Rectum (tissue), 1 donor: ENCODE measurements around the genes PROKR1 and ARHGAP25.

- PRO-cap: no peak
These were observed 405.0 kb downstream of the MEIS1 start for GRCh38 chr2:66839712-66840546.

- PRO-cap: no peak
These were observed 167.2 kb downstream of the C1D start for GRCh38 chr2:67895614-67895959.

GRCh38 chr2:68216337-68217333 lies 35.7 kb downstream of the PPP3R1 start:
- PRO-cap: no peak

- PRO-cap: no peak
These were observed 28.1 kb upstream of the PPP3R1 start for GRCh38 chr2:68280362-68280871.

- PRO-cap: no peak
These were observed 26.1 kb downstream of the PLEK start for GRCh38 chr2:68391139-68391620.

DNA sequence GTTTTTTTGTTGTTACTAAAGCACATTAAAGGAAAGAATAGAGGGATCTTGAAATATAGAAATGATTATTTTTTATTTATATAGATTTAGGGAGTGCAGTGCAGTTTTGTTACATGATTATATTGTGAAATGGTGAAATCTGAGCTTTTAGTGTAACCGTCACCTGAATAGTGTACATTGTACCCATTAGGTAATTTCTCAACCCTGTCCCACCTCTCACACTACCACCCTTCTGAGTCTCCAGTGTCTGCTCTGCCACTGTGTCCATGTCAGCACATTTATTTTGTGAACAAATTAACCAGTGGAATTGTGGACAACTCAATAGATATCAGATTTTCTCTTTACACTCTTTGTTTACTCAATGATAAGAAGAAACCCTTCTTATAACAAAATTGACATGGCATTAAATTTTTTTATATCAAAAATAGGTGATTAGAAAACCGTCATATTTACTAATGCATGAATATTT lies 24.2 kb downstream of the APLF start:
- PRO-cap: no peak

DNA sequence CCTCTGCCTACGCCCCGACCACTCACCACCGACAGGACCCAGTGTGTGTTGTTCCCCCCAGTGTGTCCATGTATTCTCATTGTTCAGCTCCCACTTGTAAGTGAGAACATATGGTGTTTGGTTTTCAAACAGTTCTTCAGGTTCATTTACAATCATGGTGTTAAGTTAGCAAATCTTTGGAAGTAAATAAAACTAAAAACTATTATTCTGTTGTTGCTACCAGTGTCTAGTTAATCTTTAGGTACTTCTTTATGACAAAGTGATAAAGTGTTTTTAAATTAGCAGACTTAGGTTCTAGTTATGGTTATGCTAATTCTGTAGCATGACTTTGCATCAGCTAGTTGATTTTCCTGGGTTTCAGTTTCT lies 84.6 kb upstream of the PROKR1 start:
- PRO-cap: no peak

DNA sequence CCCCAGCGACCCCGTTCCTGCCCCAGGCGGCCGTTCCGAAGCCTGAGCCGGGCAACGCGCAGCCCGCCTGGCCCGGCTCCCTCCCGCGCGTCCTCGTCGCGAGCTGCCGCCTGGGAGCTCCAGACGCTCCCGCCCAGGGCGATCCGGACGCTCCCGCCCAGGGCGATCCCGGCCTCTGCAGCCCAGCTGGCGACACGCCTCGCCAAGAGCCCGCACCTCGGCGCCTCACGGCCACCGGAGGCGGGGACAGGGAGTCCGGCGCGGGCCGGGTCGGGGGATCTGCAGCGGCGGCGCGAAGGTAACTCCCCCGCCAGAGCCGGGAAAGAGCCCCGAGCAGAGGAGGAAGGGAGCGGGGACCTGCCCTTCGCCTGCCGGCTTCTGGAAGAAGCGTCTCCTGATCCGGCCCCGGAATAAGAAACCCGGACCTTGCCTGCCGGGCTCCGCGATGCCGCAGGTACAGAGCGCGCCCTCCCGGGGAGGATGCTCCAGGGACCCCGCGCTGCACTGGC lies at the start of gene PROKR1:
Gene PROKR1, plus strand, starts transcription at position 185 of the 509 bp plus-strand sequence.
- PRO-cap: no peak

GRCh38 chr2:68734537-68735634 lies at the start of gene ARHGAP25:
TSS of gene ARHGAP25 (plus strand) at chr2:68734811.
- PRO-cap: bidirectional peak, plus-strand start at chr2:68735115, minus-strand start at chr2:68734834; bidirectional peak, plus-strand start at chr2:68735375, minus-strand start at chr2:68735290

DNA sequence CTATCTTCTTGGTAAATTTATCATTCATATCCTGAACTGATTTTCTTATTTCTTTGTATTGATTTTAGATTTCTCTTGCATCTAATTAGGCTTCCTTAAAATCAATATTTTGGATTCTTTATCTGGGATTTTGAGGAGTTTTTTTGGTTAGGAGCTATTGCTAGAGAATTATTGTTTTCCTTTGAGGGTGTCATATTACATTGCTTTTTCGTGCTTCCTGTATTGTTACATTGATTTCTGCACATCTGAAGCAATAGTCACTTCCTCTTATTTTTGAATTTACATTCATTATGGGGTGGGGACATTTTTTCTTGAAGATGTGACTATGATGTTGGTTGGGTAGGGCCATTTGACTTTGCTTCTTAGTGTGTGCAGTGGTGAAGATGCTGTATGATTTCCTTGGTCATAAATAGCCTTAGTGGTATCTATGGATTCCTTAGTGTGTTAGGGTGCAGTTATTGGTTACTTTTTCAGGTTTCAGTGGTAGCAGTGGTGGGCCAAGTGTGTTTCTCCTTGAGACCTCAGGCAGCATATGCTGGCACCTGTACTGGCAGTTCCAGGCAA lies 61.7 kb downstream of the ARHGAP25 start:
- PRO-cap: no peak

GRCh38 chr2:68813163-68814082 lies 57.8 kb downstream of the BMP10 start:
- PRO-cap: no peak

- PRO-cap: unidirectional peak, minus-strand start at chr2:69149841
These were observed 136.7 kb downstream of the ANTXR1 start for GRCh38 chr2:69149445-69150254.

- PRO-cap: no peak
These were observed 140.5 kb downstream of the ANTXR1 start for GRCh38 chr2:69153487-69153956.

- PRO-cap: no peak
These were observed 158.5 kb downstream of the ANTXR1 start for GRCh38 chr2:69171345-69171943.

DNA sequence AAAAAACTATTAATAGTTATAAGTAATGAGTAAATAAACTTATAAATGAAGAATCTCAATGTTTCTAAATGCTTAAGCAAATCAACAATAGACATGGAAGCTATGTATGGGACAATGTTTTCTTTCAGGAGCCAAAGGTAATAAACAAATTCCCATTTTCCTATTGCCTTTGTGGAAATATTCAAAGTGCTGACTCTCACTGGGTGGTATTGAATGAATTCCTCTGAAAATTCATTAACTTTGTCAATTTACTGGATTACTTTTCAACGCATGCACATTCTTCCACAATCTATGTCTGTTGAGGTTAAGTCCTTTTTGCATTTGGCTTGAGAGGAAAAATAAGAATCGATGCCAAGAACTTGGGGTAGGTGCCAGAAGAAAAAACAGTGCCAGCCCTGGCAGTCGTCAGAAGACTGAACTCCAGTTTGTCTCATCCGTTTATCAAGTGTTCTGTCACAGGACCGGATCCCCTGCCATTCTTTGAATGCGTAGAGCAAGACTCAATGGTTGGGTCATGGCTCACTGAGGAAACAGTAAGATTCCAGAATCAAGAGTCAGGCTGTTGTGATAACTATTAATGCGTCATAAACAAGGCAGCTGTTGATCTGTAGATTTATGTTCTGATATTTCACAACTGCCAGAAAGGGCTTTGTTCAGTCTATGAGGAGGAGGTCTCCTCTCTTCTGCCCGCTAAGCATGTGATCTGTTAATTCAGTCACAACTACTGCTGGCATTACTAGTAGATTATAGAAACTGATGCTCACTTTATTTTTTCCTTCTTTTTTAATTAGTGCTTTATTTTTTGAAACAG lies 133.2 kb downstream of the GFPT1 start:
- PRO-cap: no peak

DNA sequence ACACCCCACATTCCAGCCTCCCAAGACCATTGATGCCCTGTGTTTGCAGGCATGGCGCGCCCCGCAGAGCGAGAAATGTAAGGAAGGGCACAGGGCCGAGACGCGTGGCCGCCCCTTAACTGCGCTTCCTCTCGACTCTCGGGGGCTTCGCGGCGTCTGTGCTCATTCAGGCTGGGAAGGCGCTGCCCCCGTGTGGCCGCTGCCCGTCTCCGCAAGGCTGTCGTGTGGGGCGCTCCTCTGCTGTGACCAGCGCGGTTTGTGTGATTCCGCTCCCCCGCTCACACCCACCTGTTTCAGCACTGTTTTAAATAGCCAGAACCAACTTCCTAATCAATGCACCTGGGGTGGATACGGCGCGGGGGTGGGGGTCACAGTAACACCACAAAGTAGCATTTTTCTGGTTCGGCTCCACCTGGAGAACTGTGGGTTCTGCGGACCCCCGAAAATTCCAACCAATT lies 79.6 kb downstream of the GFPT1 start:
- PRO-cap: unidirectional peak, minus-strand start at position 133 of the sequence

DNA sequence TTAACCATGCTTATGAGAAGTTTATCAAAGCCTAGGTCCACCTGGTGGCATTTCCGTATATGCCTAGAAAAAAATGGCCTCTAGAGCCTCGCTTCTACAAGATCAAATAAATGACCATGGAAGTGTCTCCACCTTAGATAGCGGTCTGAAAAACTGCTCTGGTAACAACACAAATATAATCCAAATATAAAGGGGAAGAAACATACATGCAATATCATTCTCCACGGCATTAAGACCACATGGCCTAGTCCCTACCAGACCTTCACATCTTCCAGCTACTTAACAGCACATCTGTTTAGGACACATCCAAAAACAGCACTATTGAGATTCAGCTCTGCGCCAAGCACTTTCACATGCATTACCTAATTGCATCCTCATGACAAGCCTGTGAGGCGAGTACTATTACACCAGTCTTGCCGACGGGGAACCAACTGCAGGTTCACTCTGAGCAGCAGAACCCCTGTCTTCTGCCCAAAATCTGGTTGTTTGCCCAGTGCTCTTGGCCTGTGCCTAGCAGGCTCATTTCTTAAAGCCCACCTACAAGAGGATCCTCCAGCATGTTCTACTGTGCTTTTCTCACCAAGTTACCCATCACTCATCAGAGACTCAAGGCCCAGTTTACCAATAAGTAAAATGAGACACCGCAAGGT lies 66.7 kb downstream of the AAK1 start:
- PRO-cap: no peak

DNA sequence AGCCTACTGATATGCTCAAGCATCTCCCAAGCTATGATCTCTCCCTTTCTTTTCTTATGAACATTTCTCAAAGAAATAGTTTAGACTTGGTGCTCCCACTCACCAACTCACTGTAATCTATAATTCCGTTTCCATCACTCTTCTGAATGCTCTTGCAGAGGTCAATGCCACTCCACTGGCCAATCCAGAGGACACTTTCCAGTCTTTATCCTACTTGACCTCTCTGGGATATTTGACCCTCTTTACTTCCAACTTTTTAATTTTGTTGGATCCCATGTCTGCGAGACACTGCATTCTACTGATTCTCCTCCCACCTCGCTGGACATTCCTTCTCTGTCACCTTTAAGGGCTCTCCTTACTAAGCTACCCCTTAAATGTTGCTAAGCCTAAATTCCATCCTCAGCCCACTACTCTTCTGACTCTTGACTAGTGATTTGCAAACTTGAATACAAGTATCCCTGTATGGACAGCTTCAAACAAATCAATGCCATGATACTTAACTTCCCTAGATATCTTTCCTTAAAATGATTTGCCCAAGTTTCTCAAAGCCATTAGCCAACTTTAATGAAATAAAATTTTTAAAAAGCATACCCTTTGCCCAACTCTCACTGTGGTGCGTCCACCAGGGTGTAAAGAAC lies 23.0 kb downstream of the AAK1 start:
- PRO-cap: no peak

DNA sequence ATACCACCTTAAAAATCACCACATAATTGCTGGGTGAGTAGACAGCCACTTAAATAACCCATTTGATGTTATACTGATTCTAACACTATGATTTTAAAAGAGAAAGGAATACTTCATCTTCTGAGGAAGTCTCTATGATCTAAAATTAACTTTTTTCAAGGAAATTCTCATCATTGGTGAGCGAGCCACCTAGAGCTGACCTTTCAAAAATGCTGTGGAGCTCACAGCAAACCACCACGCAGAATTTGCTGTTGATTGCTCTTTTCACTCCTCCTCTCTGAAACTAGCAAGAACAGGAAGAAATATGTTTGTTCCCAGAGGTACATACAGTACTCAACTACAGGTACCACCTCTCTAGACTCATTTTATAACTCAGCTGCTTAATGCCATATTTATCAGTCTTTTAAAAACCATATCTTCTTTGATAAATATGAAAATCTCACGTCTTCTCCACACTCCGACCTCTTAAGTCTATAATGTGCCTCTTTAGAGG lies 14.9 kb downstream of the AAK1 start:
- PRO-cap: no peak

DNA sequence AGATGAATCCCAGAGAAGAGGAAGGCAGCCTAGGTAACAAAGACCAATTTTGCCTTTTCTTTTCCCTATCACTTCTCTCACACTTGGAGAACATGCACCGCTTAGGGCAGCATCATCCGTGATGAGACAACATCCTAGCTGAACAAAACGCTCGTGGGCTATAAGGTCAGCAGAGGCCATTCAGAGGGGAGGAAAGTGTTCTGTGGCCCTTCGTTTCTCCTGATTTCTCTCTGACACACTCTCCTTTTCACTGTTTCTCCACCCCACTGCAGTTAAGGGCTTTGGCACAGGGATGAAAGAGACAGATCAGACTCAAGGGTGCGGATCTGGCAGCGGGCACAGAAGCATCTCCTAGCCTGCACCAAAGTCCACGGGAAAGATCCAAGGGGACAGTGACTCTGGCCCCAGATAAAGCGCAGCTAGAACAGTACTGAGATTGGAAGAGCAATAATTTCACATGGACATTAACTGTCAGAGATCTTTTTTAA lies 2.4 kb downstream of the AAK1 start:
- PRO-cap: no peak